ENCODE data around the genes AHDC1 and OPRD1.

DNA sequence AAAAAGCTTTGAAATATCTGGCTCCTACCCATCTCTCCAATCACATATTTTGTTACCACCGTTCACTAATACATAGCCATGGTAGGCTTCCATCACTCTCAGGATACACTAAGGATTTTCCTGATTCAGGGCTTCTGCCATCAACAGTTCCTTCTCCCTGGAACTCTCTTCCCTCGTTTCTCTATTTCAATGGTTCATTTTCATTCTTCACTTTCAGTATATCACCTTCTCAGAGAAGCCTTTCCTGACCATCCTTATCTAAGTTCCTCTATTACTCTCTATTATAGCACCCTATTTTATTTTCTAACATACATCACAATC lies 14.7 kb downstream of the WASF2 start:
- RRBS: no CpG with 5 or more reads among the region's 2 CpGs

DNA sequence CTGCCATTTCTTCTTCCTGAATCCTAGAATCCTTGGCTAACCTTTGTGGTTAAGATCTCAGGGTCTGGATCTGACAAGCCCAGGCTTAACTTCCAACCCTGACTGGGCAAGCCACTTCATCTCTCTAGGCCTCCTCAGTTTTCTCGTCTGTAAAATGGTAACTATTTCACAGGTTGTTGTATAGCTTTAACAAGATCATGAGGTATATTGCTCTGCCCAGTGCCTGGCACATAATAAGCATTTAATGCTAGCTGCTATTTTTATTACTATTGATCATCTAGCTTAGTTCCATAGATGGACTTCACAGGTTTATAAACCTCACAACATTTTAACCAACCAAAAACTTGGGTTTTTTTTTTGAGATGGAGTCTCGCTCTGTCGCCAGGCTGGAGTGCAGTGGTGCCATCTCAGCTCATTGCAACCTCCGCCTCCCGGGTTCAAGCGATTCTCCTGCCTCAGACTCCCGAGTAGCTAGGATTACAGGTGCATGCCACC lies 23.4 kb downstream of the AHDC1 start:
- RRBS: no CpG with 5 or more reads among the region's 7 CpGs

- RRBS: 3% methylated on average over 4 of the region's 9 CpGs
These were observed 4.8 kb downstream of the AHDC1 start for GRCh38 chr1:27599038-27599700.

GRCh38 chr1:27603347-27604640 lies at the start of gene AHDC1:
AHDC1 (minus strand) TSS chr1:27604144.
- RRBS: 2% methylated on average over 26 of the region's 116 CpGs

GRCh38 chr1:27613016-27613386 lies 9.1 kb upstream of the AHDC1 start:
- RRBS: no CpG with 5 or more reads among the region's 8 CpGs

GRCh38 chr1:27655896-27656501 lies 16.0 kb downstream of the IFI6 start:
- RRBS: 3% methylated on average over 1 of the region's 3 CpGs

- RRBS: no CpG with 5 or more reads among the region's 34 CpGs
These were observed 317 bp upstream of the FAM76A start for GRCh38 chr1:27725423-27725865.

GRCh38 chr1:27789405-27790008 lies 16.5 kb downstream of the STX12 start:
- RRBS: no CpG with 5 or more reads among the region's 4 CpGs

GRCh38 chr1:27817136-27817754 lies 13.3 kb upstream of the PPP1R8 start:
- RRBS: no CpG with 5 or more reads among the region's 2 CpGs

DNA sequence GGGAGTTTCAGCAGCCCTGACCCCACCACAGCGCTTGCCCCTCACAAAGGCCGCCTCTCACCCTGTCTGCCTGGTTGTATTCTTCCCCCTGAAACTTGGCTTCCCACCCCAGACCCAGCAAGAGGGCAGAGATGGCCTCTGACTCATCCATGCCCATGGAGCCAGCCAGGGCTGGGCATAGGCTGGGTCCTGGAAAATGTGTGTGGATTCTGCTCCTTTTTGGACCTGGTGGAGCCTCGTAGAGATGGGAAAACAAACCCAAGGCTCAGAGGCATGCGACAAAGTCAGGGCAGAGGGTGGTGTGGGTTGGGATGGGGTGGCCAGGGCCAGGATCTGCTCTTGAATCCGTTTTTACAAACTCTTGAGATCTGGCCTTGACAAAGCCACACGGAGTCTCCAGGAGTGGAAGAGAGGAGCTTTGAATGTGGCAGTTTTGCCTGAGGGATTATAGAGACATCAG lies 1.3 kb downstream of the XKR8 start:
- RRBS: no CpG with 5 or more reads among the region's 6 CpGs

- RRBS: no CpG with 5 or more reads among the region's 1 CpG
These were observed 41.8 kb downstream of the PTAFR start for GRCh38 chr1:28134685-28135101.

DNA sequence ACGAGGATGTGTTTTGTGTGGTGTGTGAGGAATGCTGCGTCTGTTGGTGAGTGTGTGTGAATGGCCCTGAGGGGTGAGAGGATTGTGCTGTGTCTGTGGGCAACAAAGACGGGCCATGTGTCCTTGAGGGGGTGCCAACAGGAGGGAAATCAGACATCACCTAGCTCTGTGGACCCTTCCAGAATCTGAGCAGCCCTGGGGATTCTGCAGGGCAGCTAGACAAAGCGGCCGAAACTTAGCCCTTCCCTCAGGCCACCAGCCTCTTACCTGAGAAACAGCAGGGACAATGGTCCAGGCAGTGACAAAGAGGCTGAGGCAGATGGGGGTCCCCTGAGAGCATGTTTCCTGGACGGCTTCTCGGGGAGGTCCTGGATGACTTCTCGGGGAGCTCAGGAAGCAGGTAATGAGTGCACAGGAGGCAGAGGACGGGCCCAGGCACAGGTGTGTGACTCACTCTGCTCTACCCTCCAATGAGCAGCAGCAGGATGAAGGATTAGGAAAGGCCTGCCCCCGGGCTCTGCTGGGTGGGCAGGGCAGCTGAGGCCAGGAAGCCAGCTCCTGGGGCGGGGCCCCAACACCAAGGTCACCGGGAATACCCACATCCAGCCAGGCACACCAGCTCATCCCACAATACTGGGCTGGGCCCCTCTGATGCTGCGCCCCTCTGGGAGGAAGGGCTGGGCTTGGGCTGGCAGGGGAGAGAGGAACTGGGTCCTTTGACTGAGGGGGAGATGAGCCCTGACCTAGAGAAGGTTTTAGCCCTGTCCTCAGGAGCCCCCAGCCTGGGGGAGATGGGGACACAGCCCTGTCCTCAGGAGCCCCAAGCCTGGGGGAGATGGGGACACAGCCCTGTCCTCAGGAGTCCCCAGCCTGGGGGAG lies 17.2 kb upstream of the PTAFR start:
- RRBS: 62% methylated on average over 3 of the region's 13 CpGs

DNA sequence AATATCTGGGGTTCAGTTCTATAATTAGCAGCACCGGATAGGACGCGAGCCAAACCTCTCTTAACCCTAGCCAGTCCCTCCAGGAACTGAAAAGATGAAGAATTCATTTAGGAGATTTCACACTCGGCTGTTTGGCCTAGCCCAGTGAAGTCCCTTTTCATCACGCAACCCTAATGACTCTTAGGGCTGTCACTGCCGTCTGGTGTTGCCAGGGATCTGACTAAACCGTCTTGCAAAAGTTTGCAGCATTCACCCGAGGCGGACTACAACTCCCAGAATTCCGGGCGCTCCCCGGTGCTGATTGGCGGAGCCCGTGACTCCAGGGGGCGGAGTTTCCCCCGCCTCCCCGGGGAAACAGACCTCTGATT lies 267 bp upstream of the SESN2 start:
- RRBS: 2% methylated on average over 6 of the region's 17 CpGs

GRCh38 chr1:28296515-28297439 lies 32.1 kb upstream of the MED18 start:
- RRBS: no CpG with 5 or more reads among the region's 14 CpGs

DNA sequence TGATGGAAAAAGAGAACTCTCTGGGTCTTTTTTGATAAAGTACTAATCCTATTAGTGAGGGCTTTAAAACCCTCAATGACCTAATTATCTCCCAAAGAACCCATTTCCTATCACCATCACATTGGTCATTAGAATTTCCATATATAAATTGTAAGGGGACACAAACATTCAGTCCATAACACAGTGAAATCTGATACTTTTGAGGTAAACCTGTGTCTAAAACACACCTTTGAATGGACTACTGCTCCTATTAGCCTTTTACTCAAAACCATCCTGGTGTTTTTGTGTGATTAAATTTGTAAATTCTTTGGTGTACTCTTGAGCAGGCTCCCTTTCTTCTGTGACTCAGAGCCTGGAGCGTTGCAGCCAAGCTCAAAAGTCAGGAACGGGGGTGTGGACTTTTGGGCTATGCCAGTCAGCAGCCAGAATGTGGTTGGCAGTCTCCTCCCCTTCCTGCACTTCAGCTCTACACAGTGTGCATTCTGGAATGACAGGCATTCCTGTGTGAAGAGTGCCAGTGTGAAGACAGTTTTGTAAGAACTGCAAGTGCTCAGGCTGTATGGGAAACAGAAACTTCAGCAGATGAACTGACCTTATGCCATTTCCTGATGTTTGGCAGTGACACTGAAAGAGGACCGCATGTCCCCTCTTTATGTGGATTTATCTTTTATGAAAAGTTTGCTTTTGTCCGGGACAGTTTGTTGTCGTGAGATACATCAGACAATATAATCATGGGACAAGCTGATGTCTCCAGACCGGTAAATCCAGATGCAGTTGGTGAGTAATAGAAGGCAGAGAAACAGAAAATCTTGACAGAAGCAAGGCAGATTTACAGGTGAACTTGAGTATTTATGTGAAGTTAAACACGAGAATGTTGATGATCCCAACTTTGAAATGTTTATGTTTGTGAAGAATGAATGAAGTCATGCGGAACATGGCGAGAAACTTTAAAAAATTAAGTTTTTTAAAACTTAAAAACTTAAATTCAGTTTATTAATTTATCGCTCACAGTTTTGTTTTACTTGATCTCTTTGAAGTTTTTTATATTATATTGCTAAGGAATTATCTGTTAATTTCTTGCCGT lies 67.8 kb upstream of the RCC1 start:
- RRBS: 18% methylated on average over 2 of the region's 11 CpGs

- RRBS: no CpG with 5 or more reads among the region's 8 CpGs
These were observed 14.2 kb downstream of the TRNAU1AP start for GRCh38 chr1:28566943-28567545.

GRCh38 chr1:28644030-28644583 lies 1.2 kb upstream of the TAF12 start:
- RRBS: no CpG with 5 or more reads among the region's 6 CpGs

DNA sequence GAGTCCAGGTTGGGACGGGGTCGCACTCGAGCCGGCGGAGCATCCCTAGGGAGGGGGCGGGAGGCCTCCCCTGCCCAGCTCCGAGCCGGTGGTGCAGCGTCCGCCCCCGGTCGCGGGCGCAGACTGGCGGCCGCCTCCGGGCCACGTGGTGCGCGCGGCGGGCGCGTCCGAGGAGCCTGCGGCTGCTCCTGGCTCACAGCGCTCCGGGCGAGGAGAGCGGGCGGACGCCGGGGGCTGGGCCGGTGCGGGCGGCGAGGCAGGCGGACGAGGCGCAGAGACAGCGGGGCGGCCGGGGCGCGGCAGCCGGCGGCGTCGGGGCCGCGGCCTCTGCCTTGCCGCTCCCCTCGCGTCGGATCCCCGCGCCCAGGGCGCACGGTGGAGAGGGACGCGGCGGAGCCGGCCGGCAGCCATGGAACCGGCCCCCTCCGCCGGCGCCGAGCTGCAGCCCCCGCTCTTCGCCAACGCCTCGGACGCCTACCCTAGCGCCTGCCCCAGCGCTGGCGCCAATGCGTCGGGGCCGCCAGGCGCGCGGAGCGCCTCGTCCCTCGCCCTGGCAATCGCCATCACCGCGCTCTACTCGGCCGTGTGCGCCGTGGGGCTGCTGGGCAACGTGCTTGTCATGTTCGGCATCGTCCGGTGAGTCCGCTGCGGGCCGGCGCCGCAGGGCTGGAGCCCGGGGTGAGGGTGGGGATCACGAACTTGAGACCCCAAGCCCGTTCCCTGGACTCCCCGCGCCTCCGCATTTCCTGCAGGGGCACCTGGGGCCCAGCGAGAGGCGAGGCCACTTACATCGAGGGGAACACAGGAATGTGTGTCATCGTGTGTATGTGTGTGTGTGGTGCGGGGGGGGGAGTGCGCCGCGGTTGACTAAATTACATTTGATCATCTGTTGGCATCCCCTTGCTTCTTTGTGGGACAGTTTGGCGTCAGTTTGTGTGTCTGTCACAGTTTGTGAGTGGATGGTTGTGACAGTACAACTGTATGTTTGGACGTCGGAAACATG lies at the start of gene OPRD1:
Gene OPRD1, plus strand, starts transcription at position 196 of the 1,003 bp plus-strand sequence.
- RRBS: 3% methylated on average over 40 of the region's 119 CpGs

DNA sequence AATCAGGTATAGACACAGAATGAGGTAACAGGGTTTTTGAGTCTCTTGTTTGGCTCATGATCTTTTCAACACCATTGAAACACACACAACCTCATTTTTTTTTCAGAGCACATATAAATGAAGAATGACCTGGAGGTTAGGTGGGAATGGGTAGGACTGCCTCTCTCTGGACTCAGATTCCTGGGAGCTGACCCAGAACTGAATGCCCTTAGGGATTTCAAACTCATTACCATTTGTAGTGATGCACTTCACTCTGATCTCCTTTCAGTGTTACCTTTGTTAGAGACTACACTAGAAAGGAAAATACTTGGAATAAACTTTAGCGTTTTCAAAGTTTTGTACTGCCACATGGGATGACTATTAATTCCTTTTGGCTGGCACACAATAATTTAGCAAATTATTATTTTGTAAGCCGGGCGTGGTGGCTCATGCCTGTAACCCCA lies 51.1 kb downstream of the EPB41 start:
- RRBS: no CpG with 5 or more reads among the region's 3 CpGs

- RRBS: no CpG with 5 or more reads among the region's 2 CpGs
These were observed 59.6 kb downstream of the EPB41 start for GRCh38 chr1:28973876-28974367.

Data from brain (tissue), 1 donor.